Transverse colon (tissue), 4 donors: ENCODE measurements around a stretch of chr14.

DNA sequence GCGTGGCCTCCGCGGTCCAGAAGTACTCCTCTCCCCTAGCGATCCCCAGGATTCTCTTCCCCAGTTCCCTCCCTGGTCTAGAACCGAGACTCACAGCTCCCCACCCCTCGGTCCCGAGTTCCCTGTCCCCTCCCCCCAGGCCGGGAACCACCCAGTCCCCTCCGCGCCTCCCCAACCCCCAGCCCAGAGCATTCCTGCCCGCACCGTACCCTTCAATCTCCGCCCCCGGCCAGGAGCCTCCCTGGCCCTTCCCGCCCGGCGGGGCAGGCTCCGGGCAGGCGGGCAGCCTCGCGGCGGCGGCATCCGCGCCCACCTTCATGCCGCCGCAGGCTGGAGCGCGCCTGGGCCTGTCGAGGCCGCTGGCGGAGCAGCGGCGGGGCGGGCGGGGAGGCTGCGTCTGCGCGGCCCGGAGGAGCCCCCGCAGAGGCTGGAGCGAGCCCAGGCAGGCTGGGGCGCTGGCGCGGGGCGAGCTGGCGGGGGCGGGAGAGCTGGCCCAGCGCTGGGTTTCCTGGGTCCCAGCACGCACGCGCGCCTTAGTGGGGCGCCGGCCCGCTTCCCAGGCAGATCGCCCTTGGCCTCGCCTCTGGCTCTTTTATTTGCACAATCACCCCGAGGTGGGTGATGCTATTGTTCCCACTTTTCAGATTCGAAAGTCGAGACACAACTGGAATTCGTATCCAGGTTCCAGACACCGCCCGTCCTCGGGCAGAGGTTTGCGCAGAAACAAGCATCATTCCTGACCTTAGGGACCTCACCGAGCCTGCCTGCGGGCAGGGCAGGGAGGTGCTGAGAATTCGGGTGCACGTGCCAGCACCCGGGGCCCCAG, 22.3 kb upstream of the GPR132 start:
- PRO-cap = bidirectional peak, plus-strand start at position 536 of the sequence, minus-strand start at position 567 of the sequence
- RAMPAGE, long total RNA, 4 experiments = no peak in any of the 4 experiments

DNA sequence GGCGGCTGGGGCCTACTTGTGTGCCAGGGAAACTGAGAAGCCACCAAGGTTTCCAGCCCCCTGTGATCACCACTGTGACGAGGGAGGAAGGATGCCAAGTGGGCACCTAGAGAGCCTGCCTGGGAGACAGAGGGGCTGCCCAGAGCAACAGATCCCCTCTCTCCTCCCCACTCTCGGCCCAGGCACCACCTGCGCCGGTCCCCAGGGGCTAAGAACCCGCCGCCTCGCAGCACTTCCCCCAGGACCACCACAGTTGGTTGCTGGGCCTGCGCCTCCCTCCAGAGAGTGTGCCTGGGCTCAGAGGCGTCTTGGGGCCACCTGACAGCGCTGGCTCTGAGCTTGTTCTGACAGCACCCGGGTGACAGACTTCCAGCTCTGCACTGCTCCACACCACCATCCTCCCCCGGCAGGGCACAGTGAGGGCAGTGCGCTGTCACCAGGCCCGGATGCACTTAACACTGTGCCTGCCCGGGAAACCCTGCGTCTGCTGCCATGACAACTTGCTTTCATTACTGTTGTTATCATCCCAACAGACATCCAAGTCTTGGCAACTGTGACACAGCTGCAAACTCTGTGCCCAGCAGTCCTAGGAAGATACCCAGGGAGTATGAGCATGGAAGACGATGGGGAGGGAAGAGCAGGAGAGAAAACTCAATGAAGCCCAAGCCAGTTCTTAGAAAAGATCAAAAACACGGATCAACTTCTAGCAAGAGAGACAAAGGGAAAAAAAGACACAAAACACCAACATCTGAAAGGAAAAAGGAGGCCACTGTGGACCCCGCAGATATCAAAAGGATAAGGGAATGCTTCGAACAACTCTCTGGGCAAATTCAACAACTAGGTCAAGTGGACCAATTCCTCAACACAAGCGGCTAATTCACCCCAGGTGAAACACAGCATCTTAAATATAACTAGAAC, 6.5 kb downstream of the BRF1 start:
- PRO-cap = unidirectional peak, minus-strand start at position 382 of the sequence
- RAMPAGE, long total RNA, 4 experiments = no peak in any of the 4 experiments

DNA sequence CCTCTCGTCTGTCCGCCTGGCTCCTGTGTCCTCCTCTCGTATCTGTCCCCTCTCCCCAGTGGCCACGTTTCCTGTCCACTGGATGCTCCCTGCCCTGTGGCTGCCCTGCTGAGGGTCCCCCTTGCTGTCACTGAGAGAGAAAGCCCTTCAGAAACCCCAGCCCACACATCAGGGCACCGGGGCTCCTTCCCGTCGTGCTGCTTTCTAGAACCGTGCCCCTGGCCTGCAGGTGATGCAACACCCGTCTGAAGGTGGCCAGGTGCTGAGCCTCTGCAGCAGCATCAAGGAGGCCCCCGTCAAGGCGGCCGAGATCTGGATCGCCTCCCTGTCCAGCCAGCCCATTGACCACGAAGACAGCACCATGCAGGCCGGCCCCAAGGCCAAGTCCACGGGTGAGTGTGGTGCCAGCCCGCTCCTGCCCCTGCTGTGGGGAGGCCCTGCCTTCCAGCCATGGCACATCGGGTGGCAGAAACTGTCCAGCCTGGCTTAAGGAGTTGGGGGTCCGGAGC, 31.3 kb upstream of the TEX22 start:
- PRO-cap = no peak
- RAMPAGE, long total RNA, 4 experiments = start-site peak on the plus strand in 2 of 4 experiments, centred at position 335 of the sequence, 23 to 35 reads per replicate

- PRO-cap = no peak
- RAMPAGE, long total RNA, 4 experiments = no peak in any of the 4 experiments
Observed at GRCh38 chr14:105385541-105386093, 12.7 kb upstream of the TEX22 start.

GRCh38 chr14:105390187-105390744, 8.1 kb upstream of the TEX22 start:
- PRO-cap = no peak
- RAMPAGE, long total RNA, 4 experiments = no peak in any of the 4 experiments

DNA sequence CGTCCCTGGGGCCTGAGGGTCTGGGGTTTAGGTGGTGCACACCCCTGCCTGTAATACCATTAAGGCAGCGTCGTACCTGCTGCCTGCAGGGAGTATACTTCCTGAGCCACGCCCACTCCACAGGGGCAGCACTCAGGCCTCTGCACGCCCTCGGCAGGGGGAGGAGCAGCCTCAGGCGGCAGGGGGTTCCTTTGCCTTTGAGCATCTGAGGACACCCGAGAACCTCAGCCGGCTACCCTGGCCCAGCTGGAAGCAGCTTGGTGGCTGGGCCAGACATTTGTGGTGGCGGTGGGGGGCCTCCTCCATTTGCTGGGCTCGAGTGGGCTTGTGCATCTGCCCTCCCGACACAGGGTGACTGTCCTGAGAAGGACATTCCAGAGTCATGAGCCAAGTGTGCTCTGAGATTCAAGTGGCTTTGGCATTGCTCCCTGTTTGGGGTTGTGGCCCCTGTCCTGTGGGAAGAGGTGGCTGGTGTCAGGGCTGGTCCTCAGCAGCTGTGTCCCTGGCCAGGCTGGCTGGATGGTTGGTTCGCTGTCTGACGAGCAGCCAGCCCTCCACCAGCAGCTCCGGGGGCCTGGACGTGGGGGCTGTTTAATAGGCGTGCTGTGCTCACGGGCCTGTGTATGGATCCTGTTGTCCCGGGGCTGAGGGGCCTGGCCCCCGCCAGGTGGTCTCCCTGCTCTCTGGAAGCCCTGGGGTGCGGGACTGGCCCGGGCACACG, 9.0 kb upstream of the CRIP2 start:
- PRO-cap = no peak
- RAMPAGE, long total RNA, 4 experiments = no peak in any of the 4 experiments

- PRO-cap = no peak
- RAMPAGE, long total RNA, 4 experiments = no peak in any of the 4 experiments
Observed at GRCh38 chr14:105479412-105480344, 5.1 kb downstream of the CRIP2 start.

DNA sequence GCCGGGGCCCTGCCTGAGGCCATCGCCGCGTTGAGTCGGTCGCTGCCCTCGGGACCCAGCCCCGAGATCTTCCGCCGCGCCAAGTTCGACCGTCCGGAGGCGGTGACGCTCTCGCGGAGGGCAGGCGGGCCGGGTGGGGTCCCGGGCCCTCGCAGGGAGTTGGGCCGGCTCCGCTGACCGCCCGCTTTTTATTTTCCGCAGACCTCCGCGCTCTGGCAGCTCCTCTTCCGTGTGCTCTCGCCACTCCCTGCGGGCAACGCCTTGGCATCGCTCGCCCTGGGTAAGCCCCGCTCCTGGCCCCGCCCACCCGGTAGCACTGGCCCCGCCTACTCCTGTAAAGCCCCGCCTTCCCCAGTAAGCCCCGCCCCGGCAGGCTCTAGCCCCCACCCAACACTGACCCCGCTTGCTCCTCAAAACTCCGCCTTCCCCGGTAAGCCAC, 394 bp downstream of the TEDC1 start:
- PRO-cap = unidirectional peak, minus-strand start at position 236 of the sequence
- RAMPAGE, long total RNA, 4 experiments = no peak in any of the 4 experiments

- PRO-cap = no peak
- RAMPAGE, long total RNA, 4 experiments = no peak in any of the 4 experiments
Observed at GRCh38 chr14:105700570-105701356, 174.4 kb downstream of the TMEM121 start.

- PRO-cap = unidirectional peak, minus-strand start at chr14:105707324
- RAMPAGE, long total RNA, 4 experiments = start-site peak on the minus strand in 3 of 4 experiments, at chr14:105707332-105707557 at its widest, 32 to 2,373 reads per replicate
Observed at GRCh38 chr14:105706998-105707720, 180.8 kb downstream of the TMEM121 start.

GRCh38 chr14:105769051-105770123, 243.0 kb downstream of the TMEM121 start:
- PRO-cap = no peak
- RAMPAGE, long total RNA, 4 experiments = no peak in any of the 4 experiments

- PRO-cap = no peak
- RAMPAGE, long total RNA, 4 experiments = no peak in any of the 4 experiments
Observed at GRCh38 chr14:105900457-105900963, 374.1 kb downstream of the TMEM121 start.

DNA sequence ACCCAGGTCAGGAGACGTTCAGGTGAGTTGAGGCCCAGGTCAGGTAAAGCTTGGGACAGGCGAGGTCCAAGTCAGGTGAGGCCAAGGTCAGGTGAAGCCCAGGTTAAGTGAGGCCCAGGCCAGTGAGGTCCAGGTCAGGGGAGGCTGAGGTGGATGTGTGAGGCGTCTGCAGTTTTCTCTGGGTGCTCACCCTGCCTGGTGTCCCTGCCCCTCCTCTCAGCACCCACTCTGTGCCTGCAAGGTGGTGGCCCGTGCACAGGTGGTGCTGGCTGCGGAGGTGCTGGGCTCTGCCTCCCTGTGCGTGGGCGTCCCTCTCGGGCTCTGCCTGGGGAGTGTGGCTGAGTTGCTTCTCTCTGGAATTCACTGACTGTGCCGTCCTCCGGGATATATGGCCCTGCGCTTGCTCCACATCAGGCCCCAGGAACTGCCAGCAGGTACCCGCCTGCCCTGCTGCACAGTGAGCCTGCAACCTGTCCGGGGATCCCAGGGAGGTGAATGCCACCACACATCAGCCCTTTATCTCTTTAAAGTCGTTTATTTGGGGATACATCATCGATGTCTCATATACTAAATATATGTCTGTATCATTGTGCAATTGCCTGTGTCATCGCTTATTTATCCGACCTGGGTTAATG, 379.1 kb downstream of the TMEM121 start:
- PRO-cap = no peak
- RAMPAGE, long total RNA, 4 experiments = start-site peak on the minus strand in 1 of 4 experiments, centred at position 191 of the sequence, 6 reads per replicate

- PRO-cap = no peak
- RAMPAGE, long total RNA, 4 experiments = no peak in any of the 4 experiments
Observed at GRCh38 chr14:105914549-105914977, 388.2 kb downstream of the TMEM121 start.

GRCh38 chr14:105944826-105945324, 418.5 kb downstream of the TMEM121 start:
- PRO-cap = unidirectional peak, minus-strand start at chr14:105945042
- RAMPAGE, long total RNA, 4 experiments = no peak in any of the 4 experiments

DNA sequence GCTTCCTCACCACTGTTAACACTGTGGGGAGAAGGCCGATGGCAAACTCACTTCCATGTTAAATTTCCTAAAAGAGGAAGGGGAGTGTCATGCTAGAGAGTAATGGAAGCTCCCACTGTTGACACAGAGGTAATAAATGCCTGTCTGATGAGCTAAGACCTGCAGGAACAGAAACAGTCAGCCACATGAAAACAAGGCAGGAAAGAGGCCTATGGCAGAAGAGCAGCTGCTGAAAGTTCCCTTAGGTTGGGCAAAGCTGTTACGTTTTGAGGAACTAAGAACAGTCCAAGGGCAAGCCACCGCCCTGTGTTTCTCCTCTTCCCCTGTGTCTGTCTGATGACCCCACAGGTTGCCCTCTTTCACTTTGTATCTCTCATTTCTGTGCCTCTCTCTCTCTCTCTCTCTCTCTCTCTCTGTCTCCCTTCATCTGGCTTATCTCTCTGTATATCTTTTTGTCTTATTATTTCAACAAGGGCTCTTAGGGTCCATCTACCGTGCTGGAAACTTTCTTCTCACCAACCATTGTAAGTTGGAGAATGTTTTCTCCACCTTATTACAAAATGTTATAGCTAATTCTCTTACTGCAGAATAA, 422.7 kb downstream of the TMEM121 start:
- PRO-cap = unidirectional peak, plus-strand start at position 283 of the sequence
- RAMPAGE, long total RNA, 4 experiments = no peak in any of the 4 experiments

- PRO-cap = no peak
- RAMPAGE, long total RNA, 4 experiments = no peak in any of the 4 experiments
Observed at GRCh38 chr14:106025547-106025890, 499.1 kb downstream of the TMEM121 start.

GRCh38 chr14:106421969-106422402, 895.6 kb downstream of the TMEM121 start:
- PRO-cap = unidirectional peak, minus-strand start at chr14:106422182
- RAMPAGE, long total RNA, 4 experiments = start-site peak on the minus strand in 4 of 4 experiments, at chr14:106422136-106422190 at its widest, 10 to 2,338 reads per replicate

DNA sequence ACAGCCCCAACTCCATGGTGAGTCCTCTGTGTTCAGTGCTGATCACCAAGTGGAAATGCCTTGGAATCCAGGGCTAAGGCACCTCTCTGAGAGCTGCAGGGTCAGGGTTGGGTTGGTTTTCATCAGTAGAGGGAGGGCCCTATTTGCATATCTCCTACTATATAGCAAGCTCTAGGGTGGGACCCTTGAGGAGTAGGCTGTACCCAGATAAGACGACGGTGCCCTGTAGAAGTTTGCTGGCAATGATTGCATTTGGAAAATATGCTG, 1011.8 kb downstream of the TMEM121 start:
- PRO-cap = no peak
- RAMPAGE, long total RNA, 4 experiments = start-site peak on the minus strand in 2 of 4 experiments, centred at positions 88 to 91 of the sequence, 208 to 256 reads per replicate

DNA sequence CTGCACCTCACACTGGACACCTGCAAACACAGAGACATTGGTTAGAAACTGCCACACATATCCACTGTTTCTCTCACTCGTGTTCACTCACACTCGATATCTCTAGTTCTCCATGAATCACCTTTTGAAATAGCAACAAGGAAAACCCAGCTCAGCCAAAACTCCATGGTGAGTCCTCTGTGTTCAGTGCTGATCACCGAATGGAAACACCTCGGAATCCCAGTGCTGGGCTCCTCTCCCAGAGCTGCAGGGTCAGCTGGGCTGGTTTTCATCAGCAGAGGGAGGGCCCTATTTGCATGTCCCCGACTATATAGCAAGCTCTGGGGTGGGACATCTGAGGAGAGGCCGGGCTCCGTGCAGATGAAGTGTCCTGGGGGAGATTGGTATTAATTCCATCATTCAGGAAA, 1066.6 kb downstream of the TMEM121 start:
- PRO-cap = unidirectional peak, plus-strand start at position 337 of the sequence
- RAMPAGE, long total RNA, 4 experiments = start-site peak on the minus strand in 1 of 4 experiments, centred at position 241 of the sequence, 2,256 reads per replicate